ENCODE measurements around the genes PSG2, ETHE1, ZNF575, ZNF283 and ZNF222.

- PRO-cap, 2 experiments: no peak in any of the 2 experiments
Measured at GRCh38 chr19:42272795-42274115, 4.2 kb downstream of the CIC start.

DNA sequence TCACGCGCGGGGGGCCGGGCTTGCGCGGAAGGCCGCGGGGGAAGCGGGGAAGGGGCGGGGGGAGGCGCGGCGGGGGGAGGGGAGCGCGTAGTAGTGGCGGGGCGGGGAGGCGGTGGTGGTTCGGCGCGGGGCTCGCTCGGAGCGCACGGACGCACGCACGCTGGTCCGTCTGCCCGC, 14.8 kb downstream of the CIC start:
- PRO-cap, 2 experiments: peak in 2 of 2 experiments; most common plus-strand start position 118 of the sequence (in 2)

GRCh38 chr19:42285437-42285828, 16.4 kb downstream of the CIC start:
- PRO-cap, 2 experiments: no peak in any of the 2 experiments

GRCh38 chr19:42474689-42475376, 32.1 kb upstream of the CXCL17 start:
- PRO-cap, 2 experiments: no peak in any of the 2 experiments

- PRO-cap, 2 experiments: no peak in any of the 2 experiments
Measured at GRCh38 chr19:43082651-43082955, at the start of gene PSG2. Gene PSG2 (minus strand): TSS chr19:43082701.

GRCh38 chr19:43526865-43527703, at the start of gene ETHE1:
Gene ETHE1 (minus strand): TSS chr19:43527201.
- PRO-cap, 2 experiments: peak in 2 of 2 experiments; most common plus-strand start chr19:43527307 (in 1); most common minus-strand start chr19:43527171 (in 1)

- PRO-cap, 2 experiments: peak in 2 of 2 experiments; most common plus-strand start chr19:43533336 (in 2); most common minus-strand start chr19:43533175 (in 1)
Measured at GRCh38 chr19:43533030-43533705, at the start of gene ZNF575. Gene ZNF575 (plus strand): TSS chr19:43533188.

DNA sequence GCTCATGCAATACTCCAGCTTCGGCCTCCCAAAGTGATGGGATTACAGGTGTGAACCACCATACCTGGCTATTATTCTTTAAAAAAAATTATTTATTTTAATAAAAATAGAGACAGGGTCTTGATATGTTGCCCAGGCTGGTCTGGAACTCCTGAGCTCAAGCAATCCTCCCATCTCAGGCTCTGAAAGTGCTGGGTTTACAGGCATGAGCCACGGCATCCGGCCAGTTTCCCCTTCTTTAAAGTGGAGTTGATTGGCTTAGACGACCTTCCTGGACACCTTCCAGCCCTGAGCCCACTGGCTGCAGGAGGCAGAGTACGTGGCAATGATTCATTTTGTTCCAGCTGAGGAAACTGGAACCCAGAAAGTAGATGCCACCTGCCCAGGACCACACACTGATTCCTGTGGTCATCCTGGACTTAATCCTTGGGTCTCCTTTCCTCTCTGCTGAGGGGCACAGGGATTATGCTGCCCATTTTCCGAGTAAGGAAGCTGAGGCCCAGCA, 969 bp downstream of the XRCC1 start:
- PRO-cap, 2 experiments: no peak in any of the 2 experiments

- PRO-cap, 2 experiments: no peak in any of the 2 experiments
Measured at GRCh38 chr19:43579912-43580270, 4.3 kb downstream of the PINLYP start.

DNA sequence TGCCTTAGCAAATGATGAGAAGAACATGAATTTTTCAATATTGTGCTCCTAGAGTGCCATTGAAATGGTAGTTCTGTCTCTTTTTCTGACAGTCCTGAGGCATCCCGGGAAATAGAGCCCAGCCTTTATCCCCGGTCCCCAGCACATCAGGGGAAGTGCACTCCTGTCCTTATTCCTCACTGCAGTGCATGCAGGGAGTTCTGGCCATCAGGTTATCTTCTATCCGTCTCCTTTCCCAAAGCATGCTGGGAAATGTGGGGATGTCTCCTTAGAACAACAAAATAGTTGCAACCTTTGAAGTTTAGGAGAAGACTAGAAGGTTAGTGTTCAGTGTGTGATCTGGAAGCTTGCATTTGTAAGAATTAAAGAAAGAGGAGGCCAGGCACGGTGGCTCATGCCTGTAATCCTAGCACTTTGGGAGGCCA, 7.5 kb upstream of the CADM4 start:
- PRO-cap, 2 experiments: no peak in any of the 2 experiments

- PRO-cap, 2 experiments: peak in 2 of 2 experiments; most common plus-strand start chr19:43701587 (in 2); most common minus-strand start chr19:43701464 (in 1)
Measured at GRCh38 chr19:43700849-43701889, 14.7 kb upstream of the IRGC start.

DNA sequence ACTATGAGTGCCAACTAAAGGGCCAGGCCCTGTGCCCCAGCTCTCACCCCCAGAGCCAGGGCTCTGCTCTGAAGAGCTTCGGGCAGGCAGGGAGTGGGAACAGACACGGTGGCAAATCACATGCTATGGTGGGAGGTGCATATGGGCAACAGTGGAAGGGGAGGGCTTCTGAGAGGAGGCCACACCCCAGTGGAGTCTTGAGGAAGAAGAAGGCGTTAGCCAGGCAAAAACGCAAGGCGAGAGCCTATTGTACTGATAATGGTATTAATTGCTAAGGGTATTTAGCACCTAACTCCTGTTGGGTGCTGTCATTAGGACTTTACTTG, 15.8 kb downstream of the SMG9 start:
- PRO-cap, 2 experiments: peak in 1 of 2 experiments; most common plus-strand start position 194 of the sequence (in 1); most common minus-strand start position 65 of the sequence (in 1)

DNA sequence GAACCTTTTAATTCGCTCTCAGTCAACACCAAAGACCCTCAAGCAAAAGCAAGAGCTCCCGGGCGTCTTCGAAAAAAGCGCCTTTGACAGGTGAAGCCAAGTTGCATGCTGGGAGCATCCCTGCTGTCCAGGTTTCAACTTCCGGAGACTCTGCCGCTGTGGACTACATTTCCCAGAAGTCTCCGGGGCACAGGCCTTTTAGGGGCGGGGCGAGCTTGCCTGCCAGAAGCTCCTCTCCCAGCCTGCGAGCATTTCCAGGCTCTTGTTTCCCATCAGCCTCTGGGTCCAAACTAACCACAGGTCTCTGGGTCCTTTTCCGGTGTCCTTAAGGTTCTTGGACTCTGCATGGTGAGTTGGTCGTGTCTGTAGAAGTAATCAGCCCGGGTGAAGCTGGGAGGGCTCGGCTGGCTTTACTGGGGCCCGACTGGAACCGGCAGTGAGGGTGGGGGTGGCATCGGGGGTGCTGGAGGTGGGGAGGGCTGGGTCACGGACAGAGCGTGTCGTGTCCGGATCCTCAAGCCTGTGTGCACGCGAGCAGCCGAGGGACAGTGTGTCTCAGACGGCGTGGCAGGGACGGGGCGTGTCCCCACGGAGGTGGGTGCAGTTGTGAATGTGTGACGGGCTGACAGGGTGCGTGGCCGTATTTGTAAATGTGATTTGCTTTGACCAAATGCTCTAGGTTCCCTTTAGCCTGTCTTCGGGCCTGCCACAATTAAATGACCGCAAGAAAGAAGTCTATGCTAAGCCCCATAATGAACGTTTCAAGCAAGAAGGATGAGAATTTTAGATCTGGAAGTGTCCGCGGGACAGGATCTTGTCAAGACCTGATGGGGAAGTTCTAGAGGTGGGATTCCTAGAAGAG, at the start of gene ZNF283:
Gene ZNF283, plus strand, starts transcription at position 225 of the 862 bp plus-strand sequence.
- PRO-cap, 2 experiments: peak in 1 of 2 experiments; most common plus-strand start position 275 of the sequence (in 1)

GRCh38 chr19:43996654-43997172, 6.0 kb upstream of the ZNF230 start:
- PRO-cap, 2 experiments: no peak in any of the 2 experiments

- PRO-cap, 2 experiments: peak in 2 of 2 experiments; most common plus-strand start chr19:44025383 (in 2)
Measured at GRCh38 chr19:44024894-44026251, at the start of gene ZNF222. Gene ZNF222 (plus strand): TSS chr19:44025379.

DNA sequence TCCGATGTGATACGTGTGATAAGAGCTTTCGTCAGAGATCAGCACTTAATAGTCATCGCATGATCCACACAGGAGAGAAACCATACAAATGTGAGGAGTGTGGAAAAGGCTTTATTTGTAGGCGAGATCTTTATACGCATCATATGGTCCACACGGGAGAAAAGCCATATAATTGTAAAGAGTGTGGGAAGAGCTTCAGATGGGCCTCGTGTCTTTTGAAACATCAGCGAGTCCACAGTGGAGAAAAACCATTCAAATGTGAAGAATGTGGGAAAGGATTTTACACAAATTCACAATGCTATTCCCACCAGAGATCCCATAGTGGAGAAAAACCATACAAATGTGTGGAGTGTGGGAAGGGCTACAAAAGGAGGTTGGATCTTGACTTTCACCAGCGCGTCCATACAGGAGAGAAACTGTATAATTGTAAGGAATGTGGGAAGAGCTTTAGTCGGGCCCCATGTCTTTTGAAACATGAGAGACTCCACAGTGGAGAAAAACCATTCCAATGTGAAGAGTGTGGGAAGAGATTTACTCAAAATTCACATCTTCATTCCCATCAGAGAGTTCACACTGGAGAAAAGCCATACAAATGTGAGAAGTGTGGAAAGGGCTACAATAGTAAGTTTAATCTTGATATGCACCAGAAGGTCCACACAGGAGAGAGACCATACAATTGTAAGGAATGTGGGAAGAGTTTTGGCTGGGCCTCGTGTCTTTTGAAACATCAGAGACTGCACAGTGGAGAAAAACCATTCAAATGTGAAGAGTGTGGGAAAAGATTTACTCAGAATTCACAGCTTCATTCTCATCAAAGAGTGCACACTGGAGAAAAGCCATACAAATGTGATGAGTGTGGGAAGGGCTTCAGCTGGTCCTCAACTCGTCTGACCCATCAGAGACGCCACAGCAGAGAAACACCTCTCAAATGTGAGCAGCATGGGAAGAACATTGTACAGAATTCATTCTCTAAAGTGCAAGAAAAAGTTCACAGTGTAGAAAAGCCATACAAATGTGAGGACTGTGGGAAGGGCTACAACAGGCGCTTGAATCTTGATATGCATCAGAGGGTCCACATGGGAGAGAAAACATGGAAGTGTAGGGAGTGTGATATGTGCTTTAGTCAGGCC, 5.7 kb upstream of the ZNF225 start:
- PRO-cap, 2 experiments: no peak in any of the 2 experiments

DNA sequence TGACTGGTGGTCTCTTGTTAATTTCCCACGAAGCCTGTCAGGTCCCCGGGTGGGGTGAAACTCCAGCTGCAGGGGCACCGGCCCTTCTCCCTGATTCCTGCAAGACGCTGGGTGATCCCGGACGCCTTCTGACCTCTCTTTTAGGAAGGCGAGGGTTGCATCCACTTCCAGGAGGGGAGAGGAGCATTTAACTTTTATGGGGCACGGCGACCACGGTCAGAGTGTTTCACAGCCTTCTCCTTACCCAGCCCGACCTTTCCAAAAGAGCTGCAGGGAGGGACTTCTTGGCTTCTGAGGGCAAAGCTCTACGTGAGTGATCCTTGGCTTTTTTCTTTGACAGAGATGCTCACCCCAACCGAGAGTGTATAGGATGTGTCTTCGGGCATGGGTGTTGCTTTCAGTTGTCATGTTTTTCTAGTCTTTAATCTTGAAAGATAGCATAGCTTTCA, 730 bp downstream of the ZNF225 start:
- PRO-cap, 2 experiments: no peak in any of the 2 experiments

DNA sequence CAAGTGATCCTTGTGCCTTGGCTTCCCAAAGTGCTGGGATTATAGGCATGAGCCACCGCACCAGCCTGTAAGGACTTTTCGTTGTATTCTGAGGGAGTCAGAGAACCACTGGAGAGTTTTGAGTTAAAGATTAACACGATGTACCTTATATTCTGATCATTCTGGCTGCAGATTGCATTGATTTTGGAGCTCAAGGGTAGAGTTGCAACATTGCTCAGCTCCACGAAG, 41.8 kb upstream of the CEACAM20 start:
- PRO-cap, 2 experiments: no peak in any of the 2 experiments

DNA sequence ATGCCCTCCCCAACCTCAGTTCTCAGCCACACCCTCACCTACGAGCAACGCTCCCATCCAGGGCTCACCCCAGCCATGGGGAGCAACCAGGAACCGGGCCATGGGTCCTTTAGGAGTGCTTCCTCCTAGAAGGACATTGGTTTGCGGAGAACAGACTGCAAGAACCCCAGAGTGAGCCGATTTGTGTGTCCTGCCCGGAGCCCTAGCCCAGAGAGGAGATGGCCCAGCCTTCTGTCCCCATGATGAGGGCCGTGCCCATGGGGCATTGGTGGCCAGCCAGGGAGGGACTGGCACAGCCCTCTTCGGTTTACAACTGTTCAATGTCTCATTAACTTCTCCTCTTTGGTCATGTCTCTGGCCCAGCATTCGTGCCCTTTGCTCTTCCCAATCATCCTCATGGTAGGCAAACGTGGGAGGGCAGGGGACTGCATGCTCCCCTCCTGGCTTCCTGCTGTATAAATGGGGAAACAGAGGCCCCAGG, 32.9 kb upstream of the IGSF23 start:
- PRO-cap, 2 experiments: no peak in any of the 2 experiments

- PRO-cap, 2 experiments: no peak in any of the 2 experiments
Measured at GRCh38 chr19:44623001-44623436, 9.7 kb downstream of the IGSF23 start.

Measured in Colon Carcinoma Metastatic in the Lung (tissue), 2 donors.